AG10803 (cell line): Measurements from ENCODE around the genes TCHH, LORICRIN, S100A6 and CRTC2.

- RRBS: no CpG with 5 or more reads among the region's 3 CpGs
Measured at GRCh38 chr1:152115214-152115622, at the start of gene TCHH. TCHH (minus strand) TSS chr1:152115444.

- RRBS: 71% methylated on average over 6 of the region's 22 CpGs
Measured at GRCh38 chr1:152313234-152313744, 11.8 kb downstream of the FLG start.

DNA sequence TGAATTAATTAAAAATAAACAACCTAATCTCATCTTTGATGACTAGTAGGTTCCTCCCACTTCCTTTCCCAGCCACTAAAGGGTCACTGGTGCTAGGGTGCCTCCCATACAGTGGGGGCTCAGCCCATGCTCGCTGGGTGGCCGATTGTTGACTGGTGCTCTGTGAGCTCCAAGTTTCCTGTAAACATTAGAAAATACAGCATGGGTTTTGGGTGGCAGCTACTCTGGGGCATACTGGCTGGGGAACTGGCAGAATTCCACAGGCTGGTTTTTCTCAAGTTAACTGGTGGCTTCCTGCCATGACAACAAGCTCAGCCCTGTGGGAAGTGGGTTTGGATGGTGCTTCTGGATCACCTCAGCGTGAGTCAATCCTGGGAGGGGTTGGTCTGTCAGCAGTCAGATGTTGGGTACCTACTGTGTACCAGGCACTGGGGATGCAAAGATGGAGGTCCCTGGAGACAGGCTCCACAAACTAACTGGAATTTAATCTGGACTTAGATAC lies 28.7 kb upstream of the CRNN start:
- RRBS: no CpG with 5 or more reads among the region's 3 CpGs

GRCh38 chr1:152718421-152718804 lies 909 bp upstream of the C1orf68 start:
- RRBS: no CpG with 5 or more reads among the region's 2 CpGs

- RRBS: no CpG with 5 or more reads among the region's 5 CpGs
Measured at GRCh38 chr1:153032417-153033141, 1.6 kb downstream of the SPRR1B start.

DNA sequence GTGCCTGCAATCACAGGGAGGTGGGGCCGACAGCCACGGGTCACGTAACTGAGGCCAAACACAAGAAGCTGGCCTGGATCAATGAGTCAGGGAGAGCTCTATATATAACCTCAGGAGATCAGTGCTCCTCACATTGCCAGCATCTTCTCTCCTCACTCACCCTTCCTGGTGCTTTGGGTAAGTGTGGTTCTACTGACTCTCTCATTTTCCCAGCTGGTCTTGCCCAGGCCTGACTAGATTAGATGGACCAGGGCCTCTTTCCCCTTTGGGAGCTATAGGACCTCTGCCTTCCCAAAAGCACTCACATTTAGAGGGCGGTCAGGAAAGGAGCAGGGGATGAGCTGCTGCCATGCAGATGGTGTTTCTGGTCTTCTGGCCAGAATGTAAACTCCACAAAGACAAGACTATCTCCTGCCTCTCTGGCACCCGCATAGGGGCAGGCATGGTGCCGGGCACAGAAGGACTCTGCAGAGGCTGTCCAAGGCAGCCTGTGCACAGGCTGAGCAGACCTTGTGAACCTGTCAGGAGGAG lies at the start of gene LORICRIN:
Gene LORICRIN, plus strand, starts transcription at position 131 of the 531 bp plus-strand sequence.
- RRBS: no CpG with 5 or more reads among the region's 6 CpGs

DNA sequence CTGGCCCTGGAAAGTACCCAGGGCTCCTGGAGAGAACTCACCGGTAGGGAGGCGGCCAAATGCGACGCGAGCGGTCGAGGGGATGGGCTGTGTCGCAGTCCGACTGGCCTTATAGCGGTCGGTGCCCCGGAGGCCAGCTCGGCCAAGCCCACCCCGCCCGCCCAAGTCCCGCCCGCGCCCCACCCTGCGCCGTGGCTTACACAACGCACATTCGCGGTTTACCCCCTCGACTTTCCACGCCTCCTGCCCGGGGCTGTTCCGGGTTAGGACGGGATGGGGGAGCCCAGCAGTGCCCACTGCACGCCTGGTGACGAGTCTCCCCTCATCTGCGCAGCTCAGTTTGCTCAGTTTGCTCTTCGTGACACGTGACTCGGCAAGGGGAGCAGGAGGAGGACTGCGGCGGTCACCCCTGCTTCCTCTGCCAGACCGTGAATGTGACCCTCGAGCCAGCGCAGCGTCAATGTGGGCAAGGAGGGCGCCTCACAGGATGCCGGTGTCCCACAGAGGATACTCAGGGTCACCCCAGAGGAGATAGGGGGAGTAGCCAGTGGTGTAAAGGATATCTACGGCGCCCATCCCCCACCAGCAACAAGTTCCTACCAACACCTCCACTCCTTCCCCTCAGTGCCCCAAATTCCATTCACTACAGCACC lies at the start of gene S100A6:
Gene S100A6, minus strand, starts transcription at position 84 of the 653 bp plus-strand sequence.
- RRBS: 1% methylated on average over 12 of the region's 44 CpGs

DNA sequence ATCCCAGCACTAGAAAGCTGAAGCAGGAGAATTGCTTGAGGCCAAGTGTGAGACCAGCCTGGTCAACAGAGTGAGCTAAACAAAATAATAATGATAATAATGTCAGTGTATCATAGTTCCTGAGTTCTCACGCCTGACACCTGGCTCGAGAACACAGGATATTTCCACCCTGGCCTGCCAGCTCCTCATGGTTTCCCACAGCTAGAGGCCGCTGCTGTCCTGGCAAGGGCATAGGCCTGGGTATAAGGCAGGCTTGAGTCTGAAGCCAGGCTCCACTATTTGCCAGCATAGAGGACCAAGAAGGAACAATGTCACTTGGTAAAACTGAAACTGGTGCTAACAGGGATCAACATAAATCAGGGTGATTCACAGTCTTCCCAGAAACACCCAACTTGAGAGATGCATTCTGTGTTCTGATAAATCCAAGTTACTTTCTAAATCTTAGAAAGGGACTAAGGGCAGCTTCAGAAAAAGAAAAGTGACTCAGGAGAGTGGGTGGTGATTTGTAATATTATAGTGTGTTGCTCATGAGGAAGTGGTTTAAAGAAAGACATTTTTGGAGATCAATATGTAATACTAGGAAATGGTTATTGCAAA lies 6.9 kb upstream of the S100A2 start:
- RRBS: no CpG with 5 or more reads among the region's 3 CpGs

- RRBS: no CpG with 5 or more reads among the region's 2 CpGs
Measured at GRCh38 chr1:153598682-153599250, 14.2 kb downstream of the S100A16 start.

GRCh38 chr1:153614022-153615140 lies 1.4 kb upstream of the S100A16 start:
- RRBS: no CpG with 5 or more reads among the region's 6 CpGs

- RRBS: no CpG with 5 or more reads among the region's 11 CpGs
Measured at GRCh38 chr1:153661010-153662005, 2.8 kb downstream of the SNAPIN start.

- RRBS: 0% methylated on average over 1 of the region's 22 CpGs
Measured at GRCh38 chr1:153670128-153670782, 538 bp downstream of the ILF2 start.

- RRBS: 24% methylated on average over 2 of the region's 13 CpGs
Measured at GRCh38 chr1:153773129-153774092, 1.8 kb upstream of the SLC27A3 start.

GRCh38 chr1:153782976-153784182 lies 8.2 kb downstream of the SLC27A3 start:
- RRBS: under 1% methylated on average over 36 of the region's 64 CpGs

DNA sequence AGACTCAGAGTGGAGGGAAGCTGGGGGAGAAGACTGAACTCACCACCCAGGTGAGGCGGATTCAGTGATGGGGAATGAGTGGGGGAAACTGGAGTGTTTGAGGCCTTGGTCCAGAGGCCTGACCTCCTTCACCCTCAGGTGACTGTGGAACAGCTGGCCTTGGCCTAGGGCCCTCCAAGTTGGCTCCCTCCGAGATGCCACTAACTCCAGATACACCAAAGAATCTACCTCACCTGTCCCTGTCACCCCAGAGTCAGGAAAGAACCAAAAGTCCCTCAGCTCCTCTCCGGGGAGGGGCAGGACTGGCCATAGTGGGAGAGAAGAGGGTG lies 27.3 kb downstream of the SLC27A3 start:
- RRBS: no CpG with 5 or more reads among the region's 3 CpGs

GRCh38 chr1:153803326-153804420 lies 28.5 kb downstream of the SLC27A3 start:
- RRBS: no CpG with 5 or more reads among the region's 6 CpGs

DNA sequence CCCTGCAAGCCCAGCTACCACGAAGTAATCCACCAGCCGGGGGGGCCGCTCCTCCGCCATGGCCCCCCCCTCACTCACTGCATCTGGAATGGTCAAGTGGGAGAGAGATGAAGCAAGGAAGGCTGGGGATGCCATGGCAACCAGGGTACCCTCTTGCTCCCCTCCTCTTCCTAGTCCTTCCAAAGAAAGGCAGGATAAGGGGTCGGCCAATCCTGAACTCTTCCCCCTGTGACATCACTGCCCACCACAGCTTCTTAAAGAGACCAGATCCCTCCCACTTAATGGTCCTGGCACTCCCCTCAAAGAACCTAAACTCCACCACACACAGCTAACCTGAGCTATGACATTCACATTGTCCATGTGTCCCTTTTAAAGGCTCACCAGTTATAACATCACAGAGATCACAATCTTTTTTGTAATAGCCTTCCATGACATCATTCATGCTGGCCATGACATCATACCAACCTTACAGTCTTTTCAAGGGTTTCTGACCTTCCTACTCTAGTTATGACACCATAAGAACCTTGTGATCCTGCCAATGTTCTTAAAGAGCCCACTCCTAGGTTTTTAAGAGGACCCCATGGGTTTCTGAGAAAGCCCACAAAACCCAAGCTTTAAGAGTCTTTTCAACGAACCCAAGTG lies 2.1 kb downstream of the DENND4B start:
- RRBS: 30% methylated on average over 2 of the region's 6 CpGs

DNA sequence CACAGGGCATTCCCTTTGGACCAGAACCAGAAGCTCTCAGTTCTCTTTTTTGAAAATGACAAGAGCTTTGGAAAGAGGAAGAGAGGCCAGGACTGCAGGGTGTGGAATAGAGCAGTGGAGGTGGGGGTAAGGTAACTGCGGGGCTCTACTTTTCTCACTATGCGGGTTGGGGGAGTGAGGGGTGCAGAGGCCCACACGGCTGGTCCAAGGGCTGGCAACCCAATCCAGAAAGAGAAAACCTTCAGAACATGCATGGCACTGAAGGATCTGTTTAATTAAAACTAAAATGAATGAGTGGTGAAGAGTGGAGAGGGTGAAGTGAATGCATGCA lies 413 bp upstream of the DENND4B start:
- RRBS: no CpG with 5 or more reads among the region's 3 CpGs

GRCh38 chr1:153958137-153959099 lies at the start of gene CRTC2:
CRTC2 (minus strand) TSS chr1:153958612.
- RRBS: 2% methylated on average over 18 of the region's 74 CpGs

DNA sequence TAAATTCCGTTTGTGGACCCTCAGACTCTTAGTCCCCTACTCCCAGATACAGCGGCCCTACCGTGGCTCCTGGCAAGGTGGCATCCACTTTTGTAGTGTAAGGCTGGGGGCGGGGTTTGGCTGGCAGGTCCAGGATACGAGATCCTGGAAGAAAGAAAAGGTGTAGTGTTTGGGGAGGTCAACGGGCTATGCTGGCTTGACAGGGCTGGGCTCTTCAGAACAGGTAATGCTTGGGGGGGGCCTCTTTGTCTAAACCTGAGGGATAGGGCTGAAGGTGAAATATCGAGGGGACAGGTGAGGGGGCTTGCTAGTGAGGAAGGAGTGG lies 348 bp downstream of the CREB3L4 start:
- RRBS: no CpG with 5 or more reads among the region's 7 CpGs